Temporal lobe (tissue), 2 donors: ENCODE data around the genes EXOSC1 and C10orf62.

DNA sequence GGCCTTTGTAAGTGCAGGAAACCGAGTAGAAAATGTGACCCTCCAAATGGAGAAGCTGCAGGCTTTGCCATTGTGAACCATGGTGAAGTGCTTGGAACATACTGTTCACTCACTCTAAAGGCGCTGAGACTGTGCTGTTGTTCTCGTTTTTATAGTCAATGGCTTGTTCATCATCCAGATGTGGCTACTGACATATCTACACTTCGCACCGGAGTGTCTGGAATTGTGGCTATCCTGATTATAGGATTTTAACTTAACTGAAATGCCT, 2.4 kb downstream of the FRAT1 start:
- RAMPAGE, long total RNA, result no peak

DNA sequence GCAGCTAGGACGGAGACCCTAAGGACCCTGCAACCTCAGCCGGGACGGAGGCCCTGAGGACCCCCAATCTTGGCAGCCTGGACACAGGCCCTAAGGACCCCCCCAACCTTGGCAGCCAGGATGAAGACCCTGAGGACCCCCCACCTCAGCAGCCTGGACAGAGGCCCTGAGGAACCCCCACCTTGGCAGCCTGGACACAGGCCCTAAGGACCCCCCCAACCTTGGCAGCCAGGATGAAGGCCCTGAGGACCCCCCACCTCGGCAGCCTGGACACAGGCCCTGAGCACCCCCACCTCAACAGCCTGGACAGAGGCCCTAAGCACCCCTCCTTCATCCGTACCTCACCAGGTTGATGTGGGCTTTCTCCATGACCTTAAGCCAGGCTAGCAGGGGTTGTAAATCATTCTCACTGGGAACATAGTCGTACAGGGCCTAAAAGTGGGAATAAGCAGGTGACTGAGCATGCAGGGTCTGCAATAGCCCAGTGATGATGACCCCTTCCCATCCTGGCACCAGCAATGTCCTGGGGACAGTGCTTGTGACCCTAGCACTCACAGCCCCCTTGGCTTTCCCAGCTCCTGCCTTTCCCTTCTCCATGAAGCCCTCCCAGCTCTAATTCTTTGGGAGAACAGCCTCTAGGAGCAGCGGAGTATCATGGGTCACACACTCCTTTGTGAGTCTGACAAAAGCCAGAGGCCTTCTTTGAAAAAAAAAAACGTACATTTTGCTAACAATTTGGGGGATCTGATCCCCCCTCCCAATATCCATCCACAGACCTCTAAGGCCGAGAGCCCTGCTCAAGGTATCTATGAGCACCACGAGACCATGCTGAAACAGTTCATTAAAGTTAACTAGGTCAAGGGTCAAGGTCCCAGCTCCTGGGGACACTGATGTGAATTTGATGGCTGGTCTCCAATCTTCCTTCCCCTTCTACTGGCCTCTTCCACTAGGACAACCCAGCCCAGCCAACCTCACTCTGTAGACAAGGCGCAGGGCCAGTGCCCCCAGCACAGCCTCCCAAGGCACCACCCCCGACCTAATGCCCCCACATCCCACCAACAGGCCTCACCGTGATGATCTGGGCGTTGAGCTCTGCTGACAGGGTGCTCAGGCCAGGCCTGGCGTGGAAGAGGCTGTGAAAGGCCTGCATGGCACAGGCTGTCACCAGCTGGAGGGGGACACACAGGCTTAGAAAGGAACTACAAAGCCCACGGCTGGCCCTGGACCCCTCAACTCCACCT, 15.9 kb downstream of the RRP12 start:
- RAMPAGE, long total RNA, result no peak

DNA sequence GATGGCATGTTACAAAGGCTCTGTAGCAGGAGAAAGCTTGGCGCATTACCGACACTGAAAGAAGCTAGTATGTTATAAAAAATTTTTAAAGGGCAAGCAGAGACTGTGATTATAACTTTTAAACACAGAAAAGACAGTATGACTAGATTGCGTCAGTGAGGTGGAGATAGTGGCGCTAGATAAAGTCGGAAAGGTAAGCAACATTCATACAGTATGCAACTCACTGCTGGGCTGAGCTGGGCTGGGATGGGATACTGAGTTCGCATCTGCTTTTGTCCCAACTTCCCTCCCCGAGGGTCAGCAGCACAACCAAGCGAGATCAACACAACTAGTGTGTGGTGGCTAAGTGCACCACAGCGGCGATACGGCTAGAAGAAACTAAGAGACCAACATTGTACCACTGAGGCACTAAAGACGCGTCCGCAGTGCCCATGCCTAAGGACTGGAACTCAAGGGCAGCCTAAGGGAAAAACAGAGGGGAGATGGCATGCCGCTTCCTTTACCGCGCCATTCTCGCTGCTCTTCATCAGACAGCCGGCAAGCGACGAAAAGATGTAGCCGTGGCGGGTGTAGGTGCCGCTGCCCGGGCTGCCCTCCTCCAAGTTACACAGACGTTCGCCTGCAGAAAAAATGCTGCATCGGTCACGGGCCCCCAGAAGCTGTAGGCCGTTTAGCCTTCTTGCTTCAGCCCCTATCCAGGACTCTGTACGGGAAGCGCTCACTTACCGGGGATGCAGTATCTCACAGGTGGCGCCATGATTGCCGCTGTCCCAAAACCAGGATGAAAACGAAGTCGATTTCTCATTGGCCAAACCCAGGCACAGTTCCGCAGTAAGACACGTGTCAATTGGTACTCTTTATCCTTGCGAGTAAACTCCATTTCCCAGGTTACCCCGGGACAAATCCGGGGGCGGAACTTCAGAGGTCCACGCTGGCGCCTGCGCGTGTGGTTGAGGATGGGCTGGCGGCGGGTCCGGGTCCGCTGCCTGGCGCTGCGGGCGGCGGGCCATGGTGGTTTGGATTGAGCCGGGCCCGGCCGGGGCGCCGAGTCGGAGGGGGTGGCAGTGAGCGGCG, at the start of gene EXOSC1:
EXOSC1 (minus strand) TSS at position 778 of the 1,074 bp plus-strand sequence.
- RAMPAGE, long total RNA, result start-site peak on the minus strand centred at position 814 of the sequence, 115 bp wide, 159 and 123 reads in 2 replicates

- RAMPAGE, long total RNA, result no peak
Measured at GRCh38 chr10:97456527-97457205, 10.7 kb downstream of the ZDHHC16 start.

- RAMPAGE, long total RNA, result no peak
Measured at GRCh38 chr10:97494260-97494524, 4.0 kb downstream of the MMS19 start.

- RAMPAGE, long total RNA, result no peak
Measured at GRCh38 chr10:97574338-97574640, 1.7 kb downstream of the ANKRD2 start.

DNA sequence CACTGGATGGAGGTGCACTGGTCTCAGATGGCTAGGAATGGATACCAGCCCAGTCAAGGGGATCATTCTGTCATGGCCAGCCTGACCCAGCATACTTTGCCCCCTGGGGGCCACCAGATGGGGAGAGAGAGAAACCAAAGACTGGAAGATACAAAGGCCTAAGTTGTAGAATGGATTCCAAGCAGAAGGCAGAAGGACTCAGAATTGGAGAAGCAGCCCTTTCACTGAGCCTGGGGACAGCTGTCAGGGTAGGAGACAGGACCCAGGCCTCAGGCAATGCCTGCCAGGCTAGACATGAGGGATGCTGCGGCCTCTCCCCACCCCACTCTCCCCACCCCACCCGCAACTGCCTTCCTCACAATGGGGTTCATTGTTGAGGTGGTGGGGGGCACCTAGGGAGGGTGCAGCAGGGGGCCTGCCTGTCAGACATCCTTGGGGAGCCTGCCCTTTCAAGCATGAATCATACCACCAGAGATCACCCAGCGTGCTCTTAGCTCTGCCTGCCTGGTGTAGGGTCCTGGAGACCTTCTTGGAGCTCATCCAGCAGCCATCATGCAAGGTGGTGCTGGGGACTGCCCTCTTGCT, at the start of gene C10orf62:
C10orf62 (plus strand) TSS at position 425 of the 585 bp plus-strand sequence.
- RAMPAGE, long total RNA, result no peak

DNA sequence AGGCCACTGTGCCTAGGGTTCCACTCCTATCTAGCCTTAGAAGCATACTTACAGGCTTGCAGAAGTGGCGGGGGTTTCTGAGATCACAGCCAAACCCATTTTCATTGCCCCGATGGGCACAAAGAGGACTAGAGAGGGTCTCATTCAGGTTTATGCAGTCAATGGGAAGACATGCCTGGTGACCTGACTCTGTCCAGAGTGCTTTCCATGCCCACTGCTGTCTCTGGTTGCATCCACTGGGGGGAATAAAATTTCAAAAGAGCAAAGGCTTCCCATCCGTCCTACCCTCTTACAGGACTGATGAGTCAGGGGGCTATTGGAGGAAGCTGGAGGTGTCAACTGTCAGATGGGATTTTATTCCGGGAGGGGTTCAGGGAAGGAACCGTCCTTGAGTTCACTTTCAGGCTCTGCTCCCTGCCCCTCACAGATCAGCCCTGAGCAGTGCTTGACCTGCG, 11.7 kb downstream of the C10orf62 start:
- RAMPAGE, long total RNA, result no peak

GRCh38 chr10:97641222-97641973, 927 bp downstream of the PI4K2A start:
- RAMPAGE, long total RNA, result no peak

DNA sequence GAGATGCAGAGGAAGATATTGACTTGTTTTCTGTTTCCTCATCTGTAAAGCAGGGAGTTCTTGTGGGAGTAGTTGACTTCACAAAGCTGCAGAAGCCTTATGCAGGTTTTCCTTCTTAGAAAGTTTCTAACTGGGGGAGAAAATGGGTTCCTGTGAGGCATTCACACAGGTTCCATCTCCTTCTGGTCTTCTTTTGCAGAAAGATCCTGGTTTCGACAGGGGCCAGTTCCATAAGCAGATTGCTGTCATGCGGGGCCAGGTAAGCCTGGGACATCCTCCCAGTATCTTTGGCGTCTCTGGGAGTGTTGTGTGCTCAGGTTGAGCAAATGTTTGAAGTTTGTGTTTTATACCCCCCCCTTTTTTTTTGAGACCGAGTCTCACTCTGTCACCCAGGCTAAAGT, 20.2 kb downstream of the AVPI1 start:
- RAMPAGE, long total RNA, result no peak

GRCh38 chr10:97684381-97685504, 2.3 kb downstream of the AVPI1 start:
- RAMPAGE, long total RNA, result no peak

DNA sequence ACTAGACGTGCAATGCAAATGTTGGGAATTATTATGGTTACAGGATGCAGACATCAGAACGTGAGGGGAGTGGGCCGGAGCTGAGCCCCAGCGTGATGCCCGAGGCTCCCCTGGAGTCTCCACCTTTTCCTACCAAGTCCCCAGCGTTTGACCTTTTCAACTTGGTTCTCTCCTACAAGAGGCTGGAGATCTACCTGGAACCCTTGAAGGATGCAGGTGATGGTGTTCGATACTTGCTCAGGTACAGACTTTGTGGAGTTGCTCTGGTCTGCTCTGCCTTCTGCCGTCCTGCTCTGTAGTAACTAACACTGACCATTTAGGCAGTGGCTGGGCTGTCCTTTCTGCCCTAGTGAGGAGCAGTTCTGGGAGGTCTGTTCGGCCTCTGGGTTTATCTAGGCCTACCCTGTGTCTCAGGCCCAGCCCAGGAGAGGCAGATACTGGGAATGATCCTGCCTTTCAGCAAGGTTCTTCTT, 1.5 kb downstream of the ZFYVE27 start:
- RAMPAGE, long total RNA, result no peak

- RAMPAGE, long total RNA, result no peak
Measured at GRCh38 chr10:97781783-97782327, 10.1 kb upstream of the SFRP5 start.

- RAMPAGE, long total RNA, result no peak
Measured at GRCh38 chr10:97999640-98000037, 30.8 kb downstream of the CRTAC1 start.

- RAMPAGE, long total RNA, result no peak
Measured at GRCh38 chr10:98185079-98185704, 50.7 kb downstream of the R3HCC1L start.

DNA sequence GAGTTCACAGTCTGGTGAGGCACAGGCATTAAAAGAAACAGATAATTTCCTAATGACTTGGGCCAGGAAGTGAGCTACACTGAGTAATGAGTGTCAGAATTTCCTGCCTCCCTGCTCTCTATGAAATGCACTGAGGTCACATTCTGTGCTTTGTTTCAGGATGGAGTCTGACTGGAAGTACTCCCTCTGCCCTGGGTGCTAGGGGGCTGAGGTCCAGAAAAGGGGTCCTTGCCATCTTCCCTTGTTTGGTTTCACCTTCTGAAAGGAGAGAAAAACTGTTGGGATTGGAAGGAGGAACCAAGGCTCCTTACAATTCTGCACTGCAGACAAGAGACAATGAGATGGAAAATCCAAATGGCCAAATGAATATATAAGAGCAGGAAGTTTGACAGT, 48.8 kb upstream of the LOXL4 start:
- RAMPAGE, long total RNA, result no peak

DNA sequence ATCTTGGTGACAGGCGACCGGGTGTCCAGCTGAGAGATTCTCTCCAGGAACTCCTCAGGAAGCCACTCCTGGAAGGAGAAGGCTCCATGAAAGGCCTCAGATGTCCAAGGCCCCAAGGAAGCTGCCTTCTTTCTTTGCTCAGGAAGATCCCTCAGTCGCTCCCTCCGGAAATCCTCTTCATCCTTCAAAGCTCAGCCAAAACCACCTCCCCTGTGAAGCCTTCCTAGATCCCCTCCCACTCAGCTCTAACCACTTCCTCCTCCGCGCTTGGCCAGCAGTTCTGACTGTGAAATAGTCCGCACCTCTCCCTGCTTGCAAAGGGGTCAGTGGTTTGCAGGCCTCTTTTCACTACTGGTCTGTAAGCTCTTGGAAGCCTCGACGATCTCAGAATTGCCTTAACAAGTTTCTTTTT, 24.0 kb downstream of the PYROXD2 start:
- RAMPAGE, long total RNA, result no peak

GRCh38 chr10:98391427-98391990, 23.5 kb downstream of the PYROXD2 start:
- RAMPAGE, long total RNA, result no peak

DNA sequence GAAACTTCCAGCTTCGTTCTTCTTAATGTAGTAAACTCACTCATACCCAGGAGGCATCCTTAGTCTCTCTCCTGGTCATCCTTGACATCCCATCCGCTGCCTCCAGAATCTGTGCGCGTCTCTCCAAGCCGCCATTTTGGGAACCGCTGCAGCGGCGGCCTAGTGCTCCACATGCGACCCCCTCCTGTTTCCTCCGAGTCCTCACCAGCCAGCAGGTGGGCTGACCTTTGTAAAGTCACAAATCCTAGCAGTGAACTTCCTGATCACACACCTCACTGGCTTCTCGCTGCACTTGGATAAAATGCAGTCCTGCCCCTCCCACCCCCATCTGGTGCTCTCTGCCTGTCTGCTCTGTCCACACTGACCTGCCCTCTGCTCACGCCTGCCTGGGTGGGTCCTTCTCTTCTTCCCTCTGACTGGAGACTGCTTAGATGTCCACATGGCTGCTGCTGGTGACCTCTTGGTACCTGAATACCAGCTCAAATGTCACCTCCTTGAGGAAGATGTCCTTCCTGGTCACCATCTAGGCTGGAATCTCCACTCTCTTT, 11.7 kb downstream of the PYROXD2 start:
- RAMPAGE, long total RNA, result no peak

DNA sequence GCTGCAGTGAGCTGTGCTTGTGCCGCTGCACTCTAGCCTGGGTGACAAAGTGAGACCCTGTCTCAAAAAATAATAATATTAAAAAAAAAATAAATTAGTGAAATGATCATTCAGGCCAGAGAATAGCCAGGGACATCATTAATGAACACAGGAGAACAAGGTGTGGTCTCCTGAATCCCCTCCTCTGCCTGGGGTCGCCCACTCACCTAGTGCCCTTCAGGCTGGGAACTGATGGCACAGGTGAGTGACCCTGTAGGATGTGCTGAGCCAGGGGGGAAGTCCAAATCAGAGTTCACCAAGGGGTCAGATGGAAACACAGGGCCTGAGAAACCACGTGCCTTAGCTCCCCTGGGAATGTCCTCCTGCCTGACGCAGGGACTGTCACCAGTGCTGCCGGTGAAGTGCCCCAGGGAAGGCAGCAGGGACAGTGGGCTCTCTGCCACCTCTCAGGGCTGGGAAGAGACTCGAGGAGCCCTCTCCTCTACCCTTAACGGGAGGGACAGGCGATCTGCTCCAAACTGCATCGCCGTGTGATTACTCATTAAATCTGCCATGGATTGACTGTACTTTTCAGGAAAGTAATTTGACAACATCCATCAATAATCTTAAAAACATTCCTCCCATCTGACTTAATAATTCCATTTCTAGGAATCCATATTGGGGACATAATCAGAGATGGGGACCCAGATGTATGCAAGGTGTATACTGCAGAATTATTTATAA, 5.8 kb upstream of the PYROXD2 start:
- RAMPAGE, long total RNA, result no peak